HEK293 (cell line): ENCODE data around the genes MRPS18B and TUBB.

DNA sequence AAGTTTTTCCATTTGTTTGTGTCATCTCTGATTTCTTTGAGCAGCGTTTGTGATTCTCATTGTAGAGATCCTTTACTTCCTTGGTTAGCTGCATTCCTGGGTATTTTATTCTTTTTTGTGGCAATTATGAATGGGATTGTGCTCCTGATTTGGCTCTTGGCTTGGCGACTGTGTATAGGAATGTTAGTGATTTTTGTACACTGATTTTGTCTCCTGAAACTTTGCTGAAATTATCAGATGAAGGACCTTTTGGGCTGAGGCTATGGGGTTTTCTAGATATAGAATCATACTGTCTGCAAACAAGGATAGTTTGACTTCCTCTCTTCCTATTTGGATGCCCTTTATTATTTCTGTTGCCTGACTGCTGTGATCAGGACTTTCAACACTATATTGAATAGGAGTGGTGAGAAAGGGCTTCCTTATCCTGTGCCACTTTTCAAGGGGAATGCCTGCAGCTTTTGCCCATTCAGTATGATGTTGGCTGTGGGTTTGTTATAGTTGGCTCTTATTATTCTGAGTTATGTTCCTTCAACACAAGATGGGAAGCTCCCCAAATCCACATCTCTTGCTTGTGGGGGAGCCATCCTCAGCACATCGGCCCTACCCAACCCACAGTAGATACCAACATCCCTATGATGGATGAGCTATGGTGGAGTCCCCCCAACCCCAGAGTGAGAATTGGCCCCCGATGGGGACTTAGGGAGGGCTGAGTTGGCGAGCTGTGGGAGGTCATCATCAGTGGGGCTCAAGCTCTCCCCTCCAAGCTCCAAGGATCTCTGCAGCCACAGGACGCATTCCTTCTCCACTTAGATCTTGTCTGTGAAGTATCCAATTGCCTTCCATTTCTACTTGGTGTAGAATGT lies 38.4 kb upstream of the TRIM39 start:
- PRO-cap, result unidirectional peak, minus-strand start at position 178 of the sequence
- RRBS, 2 experiments, result no CpG with 5 or more reads among the region's 6 CpGs

- PRO-cap, result no peak
- RRBS, 2 experiments, result no CpG with 5 or more reads among the region's 8 CpGs
Observed at GRCh38 chr6:30300285-30301131, 26.2 kb upstream of the TRIM39 start.

- PRO-cap, result no peak
- RRBS, 2 experiments, result no CpG with 5 or more reads among the region's 8 CpGs
Observed at GRCh38 chr6:30305945-30306772, 20.6 kb upstream of the TRIM39 start.

DNA sequence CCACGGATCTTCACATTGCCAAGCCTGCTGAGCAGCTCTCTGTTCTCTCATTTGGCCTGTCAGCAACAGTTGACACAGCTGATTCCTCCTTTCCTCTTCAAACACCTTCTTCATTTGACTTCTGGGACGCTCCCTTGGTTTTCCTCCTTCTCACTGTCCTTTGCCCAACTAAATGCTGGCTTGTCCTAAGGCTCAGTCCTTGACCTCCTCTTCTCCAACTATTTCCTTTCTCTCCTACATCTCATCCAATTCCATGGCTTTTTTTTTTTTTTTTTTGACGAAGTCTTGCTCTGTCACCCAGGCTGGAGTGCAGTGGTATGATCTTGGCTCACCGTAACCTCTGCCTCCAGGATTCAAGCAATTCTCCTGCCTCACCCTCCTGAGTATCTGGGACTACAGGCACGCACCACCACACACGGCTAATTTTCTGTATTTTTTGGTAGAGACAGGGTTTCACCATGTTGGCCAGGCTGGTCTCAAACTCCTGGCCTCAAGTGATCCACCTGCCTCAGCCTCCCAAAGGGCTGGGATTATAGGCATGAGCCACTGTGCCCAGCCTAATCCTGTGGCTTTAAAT lies 6.6 kb downstream of the GNL1 start:
- PRO-cap, result no peak
- RRBS, 2 experiments, result no CpG with 5 or more reads among the region's 6 CpGs

DNA sequence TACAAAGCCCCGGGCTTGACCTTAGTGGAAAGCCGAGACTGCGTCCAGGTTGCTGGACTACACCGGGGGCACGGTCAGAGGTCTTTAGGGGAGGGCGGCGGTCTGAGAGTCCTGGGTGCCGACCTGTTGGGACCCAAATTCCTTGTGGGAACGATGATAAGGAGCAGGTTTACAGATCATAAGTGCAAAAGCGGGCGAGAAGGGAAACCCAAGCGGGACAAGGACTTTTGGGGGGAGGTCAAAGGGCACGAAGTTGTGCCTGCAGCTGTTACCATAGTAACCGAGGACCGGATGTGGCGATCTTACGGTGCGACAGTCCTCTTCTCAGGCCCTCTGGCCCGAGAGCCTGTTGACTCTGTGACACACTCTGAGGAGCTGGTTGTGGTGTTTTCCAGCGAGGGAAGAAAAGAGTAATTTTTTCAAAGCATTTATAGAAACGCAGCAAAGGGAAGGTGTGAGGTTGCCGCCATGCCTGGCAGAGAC lies 373 bp upstream of the PRR3 start:
- PRO-cap, result bidirectional peak, plus-strand start at position 24 of the sequence, minus-strand start outside the sequence; bidirectional peak, plus-strand start at position 319 of the sequence, minus-strand start at position 328 of the sequence
- RRBS, 2 experiments, result 3% methylated on average over 4 of the region's 22 CpGs

DNA sequence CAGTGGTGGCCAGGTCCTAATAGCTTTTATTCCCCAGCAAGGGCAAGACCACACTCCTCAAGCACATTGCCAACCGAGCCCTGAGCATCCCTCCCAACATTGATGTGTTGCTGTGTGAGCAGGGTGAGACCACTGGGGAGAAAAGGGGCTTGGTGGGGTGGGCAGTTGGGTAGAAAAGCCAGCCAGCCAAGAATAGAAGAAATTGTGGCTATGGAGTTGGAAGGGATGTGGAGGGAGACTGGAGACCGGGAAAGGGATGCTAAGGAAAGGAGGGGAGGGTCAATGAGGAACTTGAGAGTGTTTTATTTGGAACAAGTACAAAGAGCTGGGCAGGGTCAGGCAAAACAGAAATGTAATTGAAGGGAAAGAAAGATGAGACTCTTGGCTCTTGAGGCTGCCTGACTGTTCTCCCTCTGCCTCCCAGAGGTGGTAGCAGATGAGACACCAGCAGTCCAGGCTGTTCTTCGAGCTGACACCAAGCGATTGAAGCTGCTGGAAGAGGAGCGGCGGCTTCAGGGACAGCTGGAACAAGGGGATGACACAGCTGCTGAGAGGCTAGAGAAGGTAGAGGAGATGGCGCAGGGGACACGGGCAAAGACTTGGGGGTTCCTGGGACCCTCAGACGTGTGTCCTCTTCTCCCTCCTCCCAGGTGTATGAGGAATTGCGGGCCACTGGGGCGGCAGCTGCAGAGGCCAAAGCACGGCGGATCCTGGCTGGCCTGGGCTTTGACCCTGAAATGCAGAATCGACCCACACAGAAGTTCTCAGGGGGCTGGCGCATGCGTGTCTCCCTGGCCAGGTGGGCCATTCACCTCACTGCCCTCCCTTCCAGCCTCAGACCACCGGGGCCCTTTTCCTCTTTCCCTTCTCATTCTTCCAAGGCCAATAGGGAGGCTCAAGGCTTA lies 12.8 kb downstream of the ABCF1 start:
- PRO-cap, result no peak
- RRBS, 2 experiments, result no CpG with 5 or more reads among the region's 17 CpGs

DNA sequence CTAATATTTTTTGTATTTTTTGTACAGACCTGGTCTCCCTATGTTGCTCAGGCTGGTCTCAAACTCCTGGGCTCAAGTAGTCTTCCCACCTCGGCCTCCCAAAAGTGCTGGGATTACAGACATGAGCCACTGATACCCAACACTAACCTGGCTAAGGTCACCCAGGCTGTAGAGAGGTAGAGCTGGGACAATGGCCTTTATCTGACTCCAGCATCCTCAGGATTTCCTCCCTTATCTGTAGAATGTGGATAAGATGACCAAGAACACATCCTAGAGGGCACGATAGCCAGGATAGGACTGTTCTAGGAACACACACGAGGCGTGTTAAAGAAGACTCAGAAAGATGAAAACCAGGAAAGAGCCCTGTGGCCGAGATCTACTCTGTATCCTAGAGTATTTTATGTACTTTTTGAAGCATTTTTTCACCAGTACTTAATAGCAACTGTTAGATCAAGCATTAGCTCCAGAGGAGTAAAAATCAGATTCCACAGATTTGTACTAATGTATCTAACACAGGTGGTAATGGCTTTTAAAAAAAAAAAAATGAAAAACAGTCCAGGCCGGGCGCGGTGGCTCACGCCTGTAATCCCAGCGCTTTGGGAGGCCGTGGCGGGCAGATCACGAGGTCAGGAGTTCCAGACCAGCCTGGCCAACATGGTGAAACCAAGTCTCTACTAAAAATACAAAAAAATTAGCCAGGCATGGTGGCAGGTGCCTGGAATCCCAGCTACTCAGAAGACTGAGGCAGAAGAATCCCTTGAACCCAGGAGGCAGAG lies 17.3 kb downstream of the PPP1R10 start:
- PRO-cap, result no peak
- RRBS, 2 experiments, result no CpG with 5 or more reads among the region's 13 CpGs

DNA sequence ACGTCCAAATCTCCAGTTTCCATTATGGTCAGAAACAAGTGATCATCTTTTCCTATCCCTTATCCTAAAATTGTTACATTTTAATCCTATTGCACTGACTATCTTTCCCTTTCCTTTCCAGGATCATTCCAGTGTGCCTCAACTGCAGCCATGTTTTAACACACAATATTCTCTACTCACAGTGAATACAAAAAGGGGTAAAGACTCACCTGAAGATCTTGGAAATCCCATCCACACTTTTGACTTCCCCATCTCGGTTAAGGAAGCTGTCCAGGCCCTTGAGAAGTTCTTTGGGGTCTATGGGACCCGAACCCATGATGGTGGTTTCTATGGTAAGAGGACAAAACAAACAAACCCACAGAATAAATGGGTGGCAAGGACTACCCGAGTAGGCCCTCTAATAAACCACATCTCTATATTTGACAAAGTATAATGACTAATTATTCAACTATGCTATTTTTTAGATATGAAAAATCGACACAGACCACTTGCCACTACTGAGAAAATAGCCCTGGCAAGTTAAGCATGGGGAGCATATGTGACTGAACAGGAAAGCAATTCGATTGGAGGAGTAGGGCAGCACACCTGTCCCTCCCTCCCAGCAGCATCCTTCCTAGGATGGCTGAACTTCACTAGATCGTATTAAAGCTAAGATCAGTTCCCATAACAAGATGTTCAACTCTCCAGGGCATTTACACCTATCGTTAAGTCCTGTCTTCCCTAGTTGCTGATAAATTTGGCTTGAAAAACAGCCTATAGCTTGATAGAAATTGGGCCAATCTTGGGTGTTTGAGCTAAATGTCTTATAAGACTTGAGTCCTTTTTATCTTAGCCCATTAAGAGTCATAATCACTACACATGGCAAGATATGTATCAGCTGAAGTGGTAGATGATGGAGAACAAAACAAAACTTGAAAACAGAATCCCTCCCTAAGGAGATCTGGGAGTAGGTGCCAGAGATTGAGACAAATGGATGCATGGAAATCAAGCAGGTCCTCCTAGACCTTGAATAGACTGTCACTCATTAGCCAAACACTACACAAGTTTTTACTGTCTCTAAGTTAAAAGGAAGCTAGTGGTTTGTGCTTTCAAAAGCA lies 7.1 kb downstream of the PPP1R10 start:
- PRO-cap, result unidirectional peak, minus-strand start at position 726 of the sequence
- RRBS, 2 experiments, result no CpG with 5 or more reads among the region's 8 CpGs

DNA sequence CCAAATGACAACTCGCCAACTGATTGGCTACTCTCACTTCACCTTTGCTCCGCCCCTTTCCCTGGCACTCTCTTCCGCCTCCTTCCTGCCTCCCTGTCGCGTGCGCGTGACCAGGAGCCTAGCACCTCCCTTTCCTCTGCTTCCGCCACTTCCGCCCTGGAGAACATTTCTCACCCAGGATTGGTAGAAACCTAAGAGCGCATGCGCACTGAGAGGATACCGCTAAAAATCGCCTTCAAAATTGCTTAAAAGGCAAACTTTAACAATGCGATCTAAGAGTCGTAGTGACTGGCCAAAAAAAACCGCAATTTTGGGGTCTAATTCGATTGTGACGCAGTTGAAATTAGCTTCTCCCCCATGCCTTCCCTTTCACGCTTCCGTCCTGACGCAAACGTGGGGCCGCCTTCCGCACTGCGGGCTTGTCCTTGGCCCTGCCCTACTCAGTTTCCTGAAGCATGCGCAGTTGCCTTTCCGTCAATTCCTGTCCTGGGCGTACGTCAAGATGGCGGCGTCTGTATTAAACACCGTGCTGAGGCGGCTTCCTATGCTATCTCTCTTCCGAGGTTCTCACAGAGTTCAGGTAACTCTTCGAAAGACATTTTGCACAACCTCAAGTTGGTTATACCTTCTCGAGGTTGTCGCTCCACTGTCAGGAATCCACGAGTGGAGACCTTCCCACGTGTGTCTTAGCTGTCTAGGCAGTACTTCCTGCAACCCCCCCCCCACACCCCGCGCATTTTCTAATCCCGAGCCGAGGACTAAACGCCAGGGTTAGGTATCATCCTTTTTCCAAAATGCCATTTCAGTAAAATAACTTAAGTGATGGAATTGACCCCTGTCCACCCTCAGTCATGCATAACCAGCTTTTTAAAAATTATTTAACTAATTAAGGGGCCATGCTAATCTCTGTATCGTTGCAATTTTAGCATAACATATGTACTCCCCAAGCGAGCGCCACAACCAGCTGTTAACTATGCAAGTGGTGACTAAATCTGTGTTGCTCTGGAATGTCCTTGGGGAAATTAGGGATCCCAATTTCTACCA lies at the start of gene MRPS18B:
TSS of gene MRPS18B (plus strand) at position 477 of the 1,044 bp plus-strand sequence.
- PRO-cap, result bidirectional peak, plus-strand start at position 99 of the sequence, minus-strand start outside the sequence; bidirectional peak, plus-strand start at position 477 of the sequence, minus-strand start at position 395 of the sequence
- RRBS, 2 experiments, result no CpG with 5 or more reads among the region's 47 CpGs

- PRO-cap, result no peak
- RRBS, 2 experiments, result 95 to 96% methylated on average over 8 of the region's 14 CpGs
Observed at GRCh38 chr6:30665487-30665689, 7.4 kb downstream of the DHX16 start.

GRCh38 chr6:30670771-30671395 lies 1.9 kb downstream of the DHX16 start:
- PRO-cap, result no peak
- RRBS, 2 experiments, result no CpG with 5 or more reads among the region's 22 CpGs

GRCh38 chr6:30719178-30719676 lies 925 bp upstream of the TUBB start:
- PRO-cap, result no peak
- RRBS, 2 experiments, result no CpG with 5 or more reads among the region's 7 CpGs

GRCh38 chr6:30719677-30720695 lies at the start of gene TUBB:
Gene TUBB (plus strand): TSS chr6:30720352.
- PRO-cap, result bidirectional peak, plus-strand start at chr6:30720357, minus-strand start at chr6:30720119
- RRBS, 2 experiments, result under 1 to 1% methylated on average over 10 to 11 of the region's 41 CpGs

GRCh38 chr6:30721909-30722218 lies 1.7 kb downstream of the TUBB start:
- PRO-cap, result no peak
- RRBS, 2 experiments, result no CpG with 5 or more reads among the region's 13 CpGs

- PRO-cap, result bidirectional peak, plus-strand start at chr6:30726290, minus-strand start at chr6:30725963
- RRBS, 2 experiments, result no CpG with 5 or more reads among the region's 3 CpGs
Observed at GRCh38 chr6:30725723-30726327, 5.7 kb downstream of the TUBB start.

- PRO-cap, result no peak
- RRBS, 2 experiments, result no CpG with 5 or more reads among the region's 1 CpG
Observed at GRCh38 chr6:30757272-30758096, 13.1 kb upstream of the IER3 start.

DNA sequence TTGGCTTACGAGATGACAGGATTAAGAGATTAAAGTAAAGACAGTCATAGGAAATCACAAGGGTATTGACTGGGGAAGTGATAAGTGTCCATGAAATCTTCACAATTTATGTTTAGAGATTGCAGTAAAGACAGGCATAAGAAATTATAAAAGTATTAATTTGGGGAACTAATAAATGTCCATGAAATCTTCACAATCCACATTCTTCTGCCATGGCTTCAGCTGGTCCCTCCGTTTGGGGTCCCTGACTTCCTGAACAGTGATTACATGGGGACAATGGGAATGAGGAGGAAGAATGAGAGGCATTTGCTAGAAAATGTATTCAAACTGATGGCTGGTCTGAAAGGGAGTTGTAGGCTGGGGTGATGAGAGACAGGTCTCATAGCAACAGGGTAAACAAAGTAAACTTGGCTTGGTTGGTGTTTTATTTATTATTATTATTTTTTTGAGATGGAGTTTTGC lies 21.0 kb upstream of the IER3 start:
- PRO-cap, result no peak
- RRBS, 2 experiments, result no CpG with 5 or more reads among the region's 2 CpGs

DNA sequence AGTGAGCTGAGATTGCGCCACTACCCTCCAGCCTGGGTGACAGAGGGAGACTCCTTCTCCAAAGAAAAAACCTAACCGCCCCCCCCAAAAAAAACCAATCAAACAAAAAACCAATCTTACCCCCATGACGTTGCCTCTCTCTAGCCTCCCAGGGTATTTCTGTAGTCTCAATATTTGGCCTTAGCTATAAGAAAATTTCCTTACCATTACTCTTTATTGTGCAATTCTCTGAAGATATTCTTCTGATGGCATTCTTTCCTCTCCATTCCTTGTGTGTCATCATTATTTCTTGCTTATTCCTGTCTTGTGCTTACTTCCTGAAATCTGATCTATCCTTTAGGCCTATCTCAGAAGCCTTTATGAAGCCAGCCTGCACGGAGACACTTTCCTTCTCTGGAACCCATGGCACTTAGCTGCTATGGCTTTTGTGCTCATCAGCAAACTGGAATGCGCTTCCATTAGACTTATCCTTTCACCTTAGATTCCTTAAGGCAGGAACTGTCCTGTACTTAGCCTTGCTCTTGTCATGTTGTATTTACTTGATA lies 65.9 kb upstream of the DDR1 start:
- PRO-cap, result no peak
- RRBS, 2 experiments, result no CpG with 5 or more reads among the region's 5 CpGs

DNA sequence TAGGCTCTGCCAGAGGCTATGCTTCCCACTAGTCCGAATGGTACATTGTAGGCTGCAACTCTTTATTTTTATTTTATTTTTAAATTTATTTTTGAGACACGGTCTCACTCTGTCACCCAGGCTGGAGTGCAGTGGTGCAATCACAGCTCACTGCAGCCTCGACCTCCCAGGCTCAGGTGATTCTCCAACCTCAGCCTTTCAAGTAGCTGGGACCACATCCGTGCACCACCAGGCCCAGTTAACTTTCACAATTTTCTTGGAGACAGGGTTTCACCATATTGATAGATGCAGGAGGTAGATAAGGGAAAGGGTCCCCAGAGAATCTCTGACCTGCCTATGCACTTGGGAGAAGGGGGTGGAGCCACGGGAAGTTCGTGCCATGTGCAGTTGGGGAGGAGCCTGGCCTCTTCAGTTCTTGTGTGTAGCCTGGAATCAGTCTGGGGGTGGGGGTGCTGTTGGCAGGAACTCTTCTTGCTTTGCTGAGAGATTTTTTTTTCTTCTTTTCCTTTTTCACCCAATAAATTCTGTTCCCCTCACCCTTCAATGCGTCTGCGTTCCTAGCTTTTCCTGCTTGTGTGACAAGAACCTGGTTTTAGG lies 41.2 kb upstream of the DDR1 start:
- PRO-cap, result unidirectional peak, plus-strand start at position 435 of the sequence
- RRBS, 2 experiments, result no CpG with 5 or more reads among the region's 8 CpGs

GRCh38 chr6:30877306-30878214 lies 6.8 kb upstream of the DDR1 start:
- PRO-cap, result bidirectional peak, plus-strand start at chr6:30877955, minus-strand start at chr6:30877821
- RRBS, 2 experiments, result 6 to 9% methylated on average over 2 of the region's 14 CpGs